ENCODE measurements around a stretch of chr1.

DNA sequence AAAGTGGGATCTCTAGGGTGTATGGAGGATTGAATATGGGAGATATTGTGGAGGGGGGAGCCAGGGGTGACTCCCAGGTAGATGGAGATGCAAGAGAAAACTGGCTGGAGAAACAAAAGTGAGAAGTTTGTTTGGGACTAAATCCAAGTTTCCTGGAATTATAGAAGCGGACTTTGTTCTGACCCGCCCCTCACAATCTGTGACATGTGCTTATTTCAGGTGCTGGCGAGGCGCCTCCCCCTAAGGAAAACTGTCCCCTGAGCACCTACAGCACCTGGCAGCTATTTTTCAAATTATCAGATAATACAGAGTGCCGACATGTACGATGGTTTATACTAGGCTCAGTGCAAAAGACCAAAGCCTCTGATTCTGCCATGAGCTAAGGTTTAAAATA is 13.9 kb downstream of the MTARC2 start:
- PRO-cap, 2 experiments: no peak in any of the 2 experiments
- RAMPAGE, long total RNA, 5 experiments: no peak in any of the 5 experiments

- PRO-cap, 2 experiments: no peak in any of the 2 experiments
- RAMPAGE, long total RNA, 5 experiments: no peak in any of the 5 experiments
Measured at GRCh38 chr1:221714231-221714971, 27.5 kb downstream of the DUSP10 start.

- PRO-cap, 2 experiments: no peak in any of the 2 experiments
- RAMPAGE, long total RNA, 5 experiments: no peak in any of the 5 experiments
Measured at GRCh38 chr1:221716753-221717130, 25.1 kb downstream of the DUSP10 start.

DNA sequence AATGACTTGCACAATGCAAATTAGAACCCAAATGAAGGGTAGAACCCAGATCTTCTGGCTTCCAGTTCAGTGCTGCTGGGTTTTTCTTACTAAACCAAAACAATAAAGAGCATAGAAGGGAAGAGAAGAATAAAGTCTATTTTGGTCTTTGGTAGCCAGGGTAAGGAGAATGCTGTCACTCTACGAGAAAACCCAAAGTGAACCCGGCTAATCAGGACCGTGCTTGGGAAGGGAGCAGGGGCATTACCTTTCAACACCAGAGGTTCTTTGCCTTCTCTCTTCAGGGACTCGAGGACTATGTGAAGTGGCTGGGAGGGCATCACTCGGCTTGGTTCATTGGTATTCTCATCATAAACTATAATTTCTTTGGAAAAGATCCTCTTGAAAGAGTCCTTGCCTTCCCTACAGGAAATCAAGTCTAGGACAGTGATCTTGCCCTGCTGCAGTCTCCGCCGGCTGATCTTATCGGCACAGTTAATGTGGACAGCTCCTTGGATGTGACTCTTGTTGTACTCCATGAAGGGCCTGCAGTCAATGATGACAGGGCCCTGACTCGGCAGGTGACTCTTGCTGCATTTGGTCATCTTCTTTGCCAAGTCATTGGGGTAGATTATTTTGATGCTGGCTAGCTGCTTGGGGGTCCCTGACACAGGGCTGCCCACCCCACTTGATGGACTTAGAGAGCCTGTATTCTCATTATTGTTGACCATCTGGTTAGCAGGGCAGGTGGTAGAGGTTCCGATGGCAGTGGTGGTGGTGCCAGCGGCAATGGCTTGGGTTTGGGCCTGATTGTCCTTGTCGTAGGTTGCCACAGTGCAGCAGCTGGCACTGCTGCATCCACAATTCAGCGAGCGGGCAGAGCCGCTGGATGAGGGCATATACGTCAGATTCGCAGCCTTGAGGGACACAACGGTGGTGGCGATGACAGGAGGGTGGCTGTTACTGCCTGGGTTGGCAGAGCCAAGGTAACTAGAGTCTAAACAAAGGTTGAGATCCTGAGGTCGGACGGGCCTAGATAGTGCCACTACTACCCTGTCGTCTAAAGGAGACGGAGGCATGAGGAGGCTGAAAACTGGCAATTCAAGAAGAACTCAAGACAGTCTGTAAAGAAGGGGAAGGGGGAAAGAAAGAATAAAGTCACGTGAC is 2.8 kb downstream of the DUSP10 start:
- PRO-cap, 2 experiments: no peak in any of the 2 experiments
- RAMPAGE, long total RNA, 5 experiments: no peak in any of the 5 experiments

DNA sequence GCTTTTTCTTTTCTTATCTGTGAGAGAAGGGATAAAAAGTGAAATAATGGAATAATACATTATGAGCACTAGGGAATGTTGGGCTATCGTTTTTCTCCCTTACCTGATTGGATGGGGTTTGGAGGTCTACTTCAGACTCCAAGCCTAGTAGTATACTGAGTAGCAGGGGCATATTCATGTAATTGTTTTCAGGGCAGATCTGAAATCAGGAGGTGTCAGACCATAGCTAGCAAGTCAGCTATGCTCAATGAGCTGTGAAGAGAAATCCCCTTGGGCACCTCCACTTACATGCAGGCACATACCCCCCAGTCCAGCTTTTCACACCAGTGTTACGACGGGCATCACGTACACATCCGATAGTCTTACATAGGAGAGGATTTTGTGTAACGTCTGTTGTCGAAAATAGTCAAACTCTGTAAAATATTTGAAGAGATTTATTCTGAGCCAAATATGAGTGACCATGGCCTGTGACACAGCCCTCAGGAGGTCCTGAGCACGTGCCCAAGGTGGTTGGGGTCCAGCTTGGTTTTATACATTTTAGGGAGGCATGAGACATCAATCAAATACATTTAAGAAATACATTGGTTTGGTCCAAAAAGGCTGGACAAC is 1.9 kb upstream of the DUSP10 start:
- PRO-cap, 2 experiments: no peak in any of the 2 experiments
- RAMPAGE, long total RNA, 5 experiments: no peak in any of the 5 experiments

DNA sequence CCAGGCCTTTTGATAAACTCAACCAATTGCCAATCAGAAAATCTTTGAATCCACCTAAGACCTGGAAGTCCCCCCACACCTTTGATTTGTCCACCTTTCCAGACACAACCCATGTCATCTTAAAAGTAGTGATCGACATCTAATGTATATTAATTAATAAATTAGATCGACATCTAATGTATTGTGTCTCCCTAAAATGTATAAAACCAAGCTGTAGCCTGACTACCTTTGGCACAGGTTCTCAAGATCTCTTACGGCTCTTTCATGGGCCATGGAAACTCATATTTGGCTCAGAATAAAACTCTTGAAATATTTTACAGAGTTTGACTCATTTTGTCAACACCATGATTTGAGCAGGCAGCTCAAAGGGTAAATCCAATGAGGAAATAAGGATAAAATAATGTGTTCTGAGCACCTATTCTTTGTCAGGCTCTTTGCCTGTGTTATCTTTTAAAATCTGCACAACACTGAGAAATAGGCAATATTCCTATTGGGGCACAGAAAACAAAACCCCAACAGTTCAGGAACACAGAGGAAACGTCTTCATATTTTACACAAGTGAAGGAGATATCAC is 223.3 kb upstream of the DUSP10 start:
- PRO-cap, 2 experiments: no peak in any of the 2 experiments
- RAMPAGE, long total RNA, 5 experiments: no peak in any of the 5 experiments

DNA sequence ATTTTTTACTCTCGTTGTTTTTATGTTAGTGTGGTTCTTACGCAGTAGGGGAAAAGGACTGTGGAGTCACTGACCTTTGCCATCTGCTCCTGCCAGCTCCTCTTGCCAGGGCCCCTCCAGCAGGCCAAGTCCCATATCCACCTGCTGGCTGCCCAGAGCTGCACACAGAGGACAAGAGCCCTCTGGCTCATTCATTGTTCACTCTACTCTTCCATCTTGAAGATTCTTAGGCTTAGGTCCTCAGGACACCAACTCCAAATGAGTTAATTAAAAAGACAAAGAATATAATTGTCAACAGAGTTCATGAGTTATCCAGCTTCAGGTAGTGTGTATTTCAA is 316.4 kb upstream of the DUSP10 start:
- PRO-cap, 2 experiments: no peak in any of the 2 experiments
- RAMPAGE, long total RNA, 5 experiments: no peak in any of the 5 experiments

GRCh38 chr1:222618834-222619349 is 995 bp downstream of the MIA3 start:
- PRO-cap, 2 experiments: no peak in any of the 2 experiments
- RAMPAGE, long total RNA, 5 experiments: no peak in any of the 5 experiments

DNA sequence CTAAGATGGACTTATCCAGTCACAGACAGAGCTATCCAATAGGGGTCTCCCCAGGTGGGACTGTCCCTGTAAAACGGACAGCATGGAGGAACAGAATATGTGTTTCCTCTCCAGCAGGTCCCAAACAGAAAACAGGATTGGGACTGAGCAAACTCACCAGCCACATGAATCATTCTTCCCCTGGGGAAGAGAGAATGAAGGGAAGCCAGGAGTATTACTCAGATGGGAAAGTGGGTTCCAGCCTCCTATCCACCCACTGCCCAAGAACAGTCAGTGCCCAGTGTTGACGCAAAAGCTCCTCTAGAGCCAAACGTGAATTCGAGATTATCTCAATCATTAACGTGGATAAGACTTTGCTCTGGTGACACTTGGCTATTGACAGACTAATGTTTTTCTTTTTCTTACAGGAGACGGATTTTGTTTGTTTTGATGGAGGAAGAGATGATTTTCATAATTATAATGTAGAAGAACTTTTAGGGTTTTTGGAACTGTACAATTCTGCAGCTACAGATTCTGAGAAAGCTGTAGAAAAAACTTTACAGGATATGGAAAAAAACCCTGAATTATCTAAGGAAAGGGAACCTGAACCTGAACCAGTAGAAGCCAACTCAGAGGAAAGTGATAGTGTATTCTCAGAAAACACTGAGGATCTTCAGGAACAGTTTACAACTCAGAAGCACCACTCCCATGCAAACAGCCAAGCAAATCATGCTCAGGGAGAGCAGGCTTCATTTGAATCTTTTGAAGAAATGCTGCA is 9.4 kb downstream of the MIA3 start:
- PRO-cap, 2 experiments: peak in 1 of 2 experiments; most common minus-strand start position 122 of the sequence (in 1)
- RAMPAGE, long total RNA, 5 experiments: no peak in any of the 5 experiments

DNA sequence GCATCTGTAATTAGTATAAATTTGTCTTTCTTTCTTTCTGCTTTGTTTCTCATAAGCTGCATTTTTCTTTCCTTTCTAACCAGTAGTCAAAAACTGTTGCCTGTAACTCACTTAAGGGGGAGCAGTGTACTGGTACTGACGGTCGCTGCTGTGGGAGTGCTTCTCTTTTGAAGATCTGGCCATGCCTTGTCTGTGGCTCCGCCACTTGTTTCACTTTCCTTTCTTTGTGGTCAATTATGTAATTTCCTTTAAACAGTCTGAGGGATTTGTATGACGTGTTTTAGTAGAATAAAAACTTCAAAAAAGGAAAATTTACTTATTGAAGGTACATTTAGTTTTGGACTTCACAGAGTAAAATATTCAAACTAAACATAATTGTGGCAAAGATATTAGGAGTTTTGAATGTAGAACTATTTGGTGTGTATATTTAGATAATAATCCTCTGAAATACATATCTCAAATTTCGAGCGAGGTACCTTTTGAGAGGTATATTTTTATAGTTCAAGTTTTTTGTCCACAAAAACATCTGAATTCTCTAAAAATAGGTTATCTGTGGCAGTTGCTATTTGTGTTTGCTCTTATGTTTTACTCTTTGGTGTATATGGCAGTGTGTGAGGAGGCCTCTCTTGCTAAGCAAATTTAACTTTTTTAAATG is 37.1 kb downstream of the MIA3 start:
- PRO-cap, 2 experiments: no peak in any of the 2 experiments
- RAMPAGE, long total RNA, 5 experiments: no peak in any of the 5 experiments

GRCh38 chr1:222687447-222687876 is 24.8 kb downstream of the AIDA start:
- PRO-cap, 2 experiments: no peak in any of the 2 experiments
- RAMPAGE, long total RNA, 5 experiments: no peak in any of the 5 experiments

DNA sequence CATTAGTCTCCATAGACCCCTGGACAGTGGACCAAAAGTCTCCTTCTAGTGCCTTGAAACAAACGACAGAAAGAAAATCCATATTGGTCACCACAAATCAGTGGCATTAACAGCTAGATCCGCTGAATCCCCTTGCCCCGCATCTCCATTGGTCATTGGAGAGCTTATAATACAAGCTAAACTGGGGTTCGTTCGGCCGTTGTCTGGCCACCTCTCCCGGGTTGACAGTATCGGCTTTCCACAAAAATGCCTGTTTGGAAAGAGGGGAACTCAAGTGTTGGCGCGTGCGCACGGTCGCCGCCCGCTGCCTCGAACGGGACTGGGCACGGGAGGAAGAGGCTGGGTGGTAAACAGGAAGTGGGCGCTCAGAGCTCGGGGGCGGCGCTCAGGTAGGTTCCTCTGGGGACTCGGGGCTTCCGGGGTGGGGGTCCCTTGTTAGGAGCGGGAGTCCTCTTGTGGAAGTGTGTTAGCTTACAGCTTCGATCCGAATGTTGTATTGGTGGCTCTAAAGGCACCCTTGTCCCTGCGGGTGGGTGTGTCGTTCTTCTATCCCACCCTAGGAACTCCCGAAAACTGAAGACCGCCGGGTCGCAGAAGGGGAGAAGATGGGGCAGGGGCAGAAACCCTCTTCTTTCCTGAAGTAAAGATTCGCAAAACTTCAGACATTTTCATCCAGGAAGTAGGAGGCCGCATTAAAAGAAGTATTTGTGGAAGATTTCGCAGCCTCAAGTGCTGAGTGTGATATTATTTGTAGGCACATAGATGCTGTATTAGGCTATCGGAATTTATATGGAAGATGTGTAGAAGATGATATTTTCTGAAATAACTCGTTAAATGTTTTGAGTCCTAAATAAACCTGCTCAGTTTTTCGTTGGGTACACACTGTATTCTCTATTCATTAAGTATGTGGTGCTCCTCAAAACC is 926 bp downstream of the BROX start:
- PRO-cap, 2 experiments: peak in 2 of 2 experiments; most common plus-strand start position 364 of the sequence (in 2); most common minus-strand start position 205 of the sequence (in 2)
- RAMPAGE, long total RNA, 5 experiments: start-site peak on the plus strand in 4 of 5 experiments, centred at positions 333 to 351 of the sequence, 357 to 1,310 reads per replicate

DNA sequence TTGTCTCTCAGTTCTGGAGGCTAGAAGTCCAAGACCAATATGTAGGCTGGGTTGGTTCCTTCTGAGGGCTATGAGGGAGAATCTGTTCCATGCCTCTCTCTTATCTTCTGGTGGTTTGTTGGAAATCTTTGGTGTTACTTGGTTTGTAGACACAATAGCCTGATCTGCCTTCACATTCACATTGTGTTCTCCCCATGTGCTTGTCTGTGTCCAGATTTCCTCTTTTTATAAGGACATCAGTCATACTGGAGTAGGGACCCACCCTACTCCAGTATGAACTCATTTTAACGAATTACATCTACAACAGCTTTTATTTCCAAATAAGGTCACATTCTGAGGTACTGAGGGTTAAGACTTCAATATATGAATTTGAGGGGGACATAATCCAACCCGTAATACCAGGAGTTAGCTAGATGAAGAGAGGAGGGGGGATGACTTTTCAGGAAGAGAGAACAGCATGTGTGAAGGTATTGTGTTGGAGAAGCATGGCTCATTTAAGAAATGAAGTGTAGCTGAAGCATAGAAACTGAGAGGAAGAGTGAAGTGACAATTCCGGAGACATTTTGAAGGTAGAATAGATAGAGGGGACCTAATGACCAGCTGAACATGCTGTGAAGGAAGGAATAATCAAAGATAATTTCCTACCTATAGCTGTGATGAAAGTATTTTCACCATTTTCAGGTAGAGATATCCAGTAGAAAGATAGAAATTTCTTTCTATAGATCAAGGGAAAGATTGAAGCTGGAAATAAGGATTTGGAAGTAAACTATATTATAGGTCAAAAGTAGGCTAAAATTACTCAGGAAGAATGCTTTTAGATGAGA is 76.1 kb downstream of the DISP1 start:
- PRO-cap, 2 experiments: no peak in any of the 2 experiments
- RAMPAGE, long total RNA, 5 experiments: no peak in any of the 5 experiments

- PRO-cap, 2 experiments: no peak in any of the 2 experiments
- RAMPAGE, long total RNA, 5 experiments: no peak in any of the 5 experiments
Measured at GRCh38 chr1:223116586-223117131, 26.4 kb downstream of the TLR5 start.

GRCh38 chr1:223176785-223177175 is 33.7 kb upstream of the TLR5 start:
- PRO-cap, 2 experiments: no peak in any of the 2 experiments
- RAMPAGE, long total RNA, 5 experiments: no peak in any of the 5 experiments

DNA sequence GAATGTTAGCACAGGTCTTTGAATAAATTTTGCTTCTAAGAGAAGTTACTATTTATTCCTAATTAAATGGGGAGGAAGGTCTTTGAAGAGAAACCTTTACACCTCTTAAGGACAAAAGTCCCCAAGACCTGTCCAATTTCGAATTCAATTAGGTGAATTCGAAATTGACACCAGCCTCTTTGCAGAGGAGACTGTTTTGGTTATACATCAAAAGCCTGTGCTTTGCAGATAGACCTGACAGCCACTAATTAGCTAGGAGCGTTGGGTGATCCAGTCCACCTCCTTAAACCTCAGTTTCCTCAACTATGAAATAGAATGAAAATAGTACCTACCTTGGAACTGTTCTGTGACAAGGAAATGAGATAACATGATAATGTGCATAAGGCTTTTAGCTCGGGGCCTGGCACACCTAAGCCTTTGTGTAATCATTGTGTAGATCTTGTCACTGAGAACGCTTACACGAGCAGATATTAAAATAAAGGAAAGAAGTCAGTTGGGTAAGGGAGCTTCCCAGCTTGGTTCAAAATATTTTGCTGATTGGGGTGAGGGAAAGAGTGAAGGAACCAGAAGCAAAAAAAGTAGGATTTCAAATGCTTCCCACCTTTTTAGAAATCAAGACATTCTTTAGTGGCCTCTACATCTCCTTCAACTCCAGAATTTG is 28.5 kb downstream of the CAPN2 start:
- PRO-cap, 2 experiments: no peak in any of the 2 experiments
- RAMPAGE, long total RNA, 5 experiments: no peak in any of the 5 experiments

DNA sequence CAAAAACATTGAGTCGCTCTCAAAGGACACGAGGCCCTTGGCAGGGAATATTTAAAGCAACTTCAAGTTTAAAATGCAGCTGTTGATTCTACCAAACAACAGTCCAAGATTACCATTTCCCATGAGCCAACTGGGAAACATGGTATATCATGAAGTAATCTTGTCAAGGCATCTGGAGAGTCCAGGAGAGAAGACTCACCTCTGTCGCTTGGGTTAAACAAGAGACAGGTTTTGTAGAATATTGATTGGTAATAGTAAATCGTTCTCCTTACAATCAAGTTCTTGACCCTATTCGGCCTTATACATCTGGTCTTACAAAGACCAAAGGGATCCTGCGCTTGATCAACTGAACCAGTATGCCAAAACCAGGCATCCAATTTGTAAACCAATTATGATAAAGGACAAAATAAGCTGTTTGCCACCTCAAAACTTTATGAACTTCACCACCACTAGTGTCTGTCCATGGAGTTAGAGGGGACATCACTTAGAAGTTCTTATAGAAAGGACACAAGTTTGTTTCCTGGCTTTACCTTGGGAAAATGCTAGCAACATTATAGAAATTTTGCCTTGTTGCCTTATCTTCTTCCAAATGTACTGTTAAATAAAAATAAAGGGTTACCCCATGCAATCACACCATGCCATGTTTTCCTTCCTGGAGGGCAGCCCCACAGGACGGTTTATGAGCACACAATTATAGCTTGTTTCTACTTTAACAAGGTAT is 63.0 kb downstream of the CAPN2 start:
- PRO-cap, 2 experiments: no peak in any of the 2 experiments
- RAMPAGE, long total RNA, 5 experiments: no peak in any of the 5 experiments

DNA sequence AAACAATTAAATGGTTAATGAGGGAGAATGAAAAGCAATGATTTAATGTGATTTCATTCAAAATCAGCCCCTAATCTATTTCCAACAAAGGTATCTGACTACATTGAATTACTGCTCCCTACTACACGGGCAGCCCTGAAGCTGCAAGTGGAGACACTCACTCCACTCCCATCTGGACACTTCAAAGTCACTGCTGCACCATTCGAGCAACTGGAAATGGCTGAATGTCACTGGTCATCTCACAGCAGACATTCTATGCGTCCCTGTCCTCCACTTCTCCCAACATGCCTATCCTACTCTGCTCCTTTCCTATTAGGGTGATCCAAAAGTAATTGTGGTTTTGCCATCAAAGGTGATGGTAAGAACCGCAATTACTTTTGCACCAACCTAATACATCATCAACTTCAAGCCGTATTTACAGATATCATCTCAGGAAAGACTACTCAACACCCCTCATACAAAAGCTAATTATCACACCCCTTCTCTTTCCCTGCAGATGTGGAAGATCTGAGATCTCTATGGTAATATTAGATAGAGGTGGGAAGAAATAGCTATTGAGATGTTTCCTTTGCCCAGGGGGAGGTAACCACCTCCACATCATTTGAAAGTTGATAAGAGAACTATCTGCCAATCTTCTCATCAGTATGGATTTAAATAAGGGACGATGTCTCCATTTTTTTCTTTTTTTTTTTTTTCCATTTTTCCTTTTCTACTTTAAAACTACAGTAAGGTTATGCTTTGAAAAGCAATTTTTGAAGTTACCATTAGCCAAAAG is 7.2 kb downstream of the TP53BP2 start:
- PRO-cap, 2 experiments: no peak in any of the 2 experiments
- RAMPAGE, long total RNA, 5 experiments: no peak in any of the 5 experiments

GRCh38 chr1:223843846-223844390 is 1.8 kb downstream of the TP53BP2 start:
- PRO-cap, 2 experiments: peak in 2 of 2 experiments; most common plus-strand start chr1:223844128 (in 1); most common minus-strand start chr1:223844178 (in 1)
- RAMPAGE, long total RNA, 5 experiments: no peak in any of the 5 experiments

- PRO-cap, 2 experiments: no peak in any of the 2 experiments
- RAMPAGE, long total RNA, 5 experiments: no peak in any of the 5 experiments
Measured at GRCh38 chr1:224051753-224052193, 62.1 kb upstream of the FBXO28 start.

All from thyroid gland (tissue), 7 donors.